Type B pancreatic cell (in vitro differentiated cells): ENCODE data around the genes OR8D1, OR8B8 and TBRG1.

- PRO-cap, result no peak
These were observed at the start of gene OR8D1 for GRCh38 chr11:124313729-124314322. TSS of gene OR8D1 (minus strand) at chr11:124313949.

DNA sequence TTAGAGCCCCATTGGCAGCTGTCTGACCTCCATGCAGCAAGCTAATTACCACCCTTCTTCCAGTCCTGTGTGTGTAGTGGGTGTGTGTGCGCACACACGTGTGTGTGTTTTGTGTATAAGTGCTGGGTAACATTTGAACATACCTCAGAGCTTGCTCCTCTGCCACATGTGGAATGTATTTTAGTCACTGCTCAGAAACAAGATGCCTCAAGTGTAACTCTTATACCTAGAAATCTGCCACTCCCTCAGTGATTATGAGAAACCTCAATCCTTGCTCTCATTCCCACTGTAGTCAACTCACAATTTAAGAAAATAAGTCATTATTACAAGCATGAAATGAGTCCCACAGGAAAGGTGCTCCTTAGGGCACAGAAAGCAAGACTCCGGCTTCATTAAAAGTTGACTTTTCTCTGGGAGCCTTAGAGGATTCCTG is at the start of gene OR8B8:
Gene OR8B8 (minus strand): TSS at position 264 of the 433 bp plus-strand sequence.
- PRO-cap, result no peak

GRCh38 chr11:124622586-124623543 is at the start of gene TBRG1:
TSS of gene TBRG1 (plus strand) at chr11:124622864.
- PRO-cap, result bidirectional peak, plus-strand start at chr11:124622896, minus-strand start at chr11:124622776; unidirectional peak, minus-strand start at chr11:124623134

- PRO-cap, result no peak
These were observed 10.3 kb downstream of the TBRG1 start for GRCh38 chr11:124632513-124633799.

GRCh38 chr11:124748198-124748929 is 3.7 kb downstream of the VSIG2 start:
- PRO-cap, result no peak

GRCh38 chr11:124753077-124754091 is 1.3 kb upstream of the VSIG2 start:
- PRO-cap, result no peak

DNA sequence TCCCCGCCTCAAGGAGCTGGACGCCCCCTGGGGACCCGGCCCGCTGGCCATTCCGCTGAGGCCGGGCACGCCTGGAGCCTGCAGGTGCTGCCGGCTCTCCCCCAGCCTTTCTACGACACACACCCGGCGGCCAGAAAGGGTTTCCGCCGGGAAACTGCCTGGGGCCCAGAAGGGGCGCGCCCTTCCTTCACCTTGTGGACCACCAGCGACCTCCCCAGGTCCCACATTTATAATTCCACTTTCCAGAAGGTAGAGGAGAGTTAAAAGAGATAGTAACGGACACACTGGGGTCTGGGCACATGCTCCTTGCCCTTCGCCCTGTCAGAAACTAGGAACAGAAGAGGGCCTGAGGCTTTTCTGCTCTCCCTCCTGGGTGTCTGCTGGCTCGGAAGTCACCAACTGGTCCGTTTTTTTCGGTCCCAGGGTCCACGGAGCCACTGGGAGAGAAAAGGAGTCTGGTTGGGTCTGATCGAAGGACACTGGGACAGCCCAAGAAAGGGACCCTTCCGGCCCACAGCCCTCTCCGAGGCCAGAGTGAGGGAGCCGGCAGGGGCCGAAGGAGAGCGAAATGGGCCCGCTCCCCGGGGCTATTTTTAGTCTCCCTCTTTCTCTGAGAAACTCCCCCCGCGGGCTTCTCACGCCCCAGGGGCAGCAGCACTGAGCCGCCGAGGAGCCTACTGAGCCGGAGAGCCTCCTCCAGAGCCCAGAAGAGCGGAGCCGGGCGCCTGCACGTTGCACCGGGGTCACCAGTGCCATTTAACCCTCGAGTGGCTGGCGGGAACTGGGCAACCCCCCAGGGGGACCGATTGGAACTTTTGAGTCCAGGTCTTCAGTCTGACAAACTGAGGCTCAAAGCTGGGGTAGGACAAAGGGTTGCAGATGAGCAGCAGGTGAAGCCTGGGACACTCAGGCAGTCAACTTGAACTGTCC is 2.0 kb downstream of the ESAM start:
- PRO-cap, result no peak

GRCh38 chr11:124761000-124761878 is 851 bp downstream of the ESAM start:
- PRO-cap, result no peak

DNA sequence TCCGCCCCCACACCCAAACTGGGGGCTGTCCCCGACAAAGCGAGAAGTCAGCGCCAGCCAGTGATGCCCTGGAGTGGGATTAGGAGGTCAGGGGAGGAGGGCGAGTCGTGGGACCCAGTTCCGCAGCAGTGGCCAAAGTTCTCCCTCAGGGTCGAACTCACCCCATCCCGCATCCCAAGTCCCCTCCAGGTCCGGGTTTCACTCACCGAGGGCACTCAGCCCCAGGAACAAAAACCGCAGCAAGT is 289 bp downstream of the ESAM start:
- PRO-cap, result no peak

GRCh38 chr11:124776638-124777178 is 14.6 kb upstream of the ESAM start:
- PRO-cap, result no peak

GRCh38 chr11:125075763-125076244 is 12.7 kb downstream of the SLC37A2 start:
- PRO-cap, result no peak

DNA sequence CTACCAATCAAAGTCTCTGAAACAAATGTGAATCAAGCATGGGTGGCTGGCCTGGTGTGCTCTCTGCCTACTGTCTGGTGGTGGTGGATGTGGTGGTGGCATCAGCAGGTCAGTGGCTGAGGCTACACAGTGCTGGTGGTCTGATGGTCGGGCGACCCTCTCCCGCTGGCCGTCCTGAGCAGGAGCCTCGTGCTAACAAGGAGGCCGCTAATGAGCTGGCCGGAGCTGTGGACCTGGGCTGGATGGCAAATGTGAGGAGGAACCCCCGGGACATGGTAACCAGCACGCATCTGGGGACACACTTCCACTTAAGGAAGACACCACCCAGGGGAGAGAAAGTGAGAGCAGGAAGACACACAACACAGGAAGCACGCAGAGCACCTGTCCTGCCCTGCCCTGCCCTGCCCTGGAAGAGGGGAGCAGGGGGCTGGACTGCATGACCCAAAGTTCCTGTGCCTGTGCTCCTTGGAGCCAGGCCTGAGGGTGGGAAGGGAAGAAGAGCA is 23.6 kb downstream of the SLC37A2 start:
- PRO-cap, result no peak

DNA sequence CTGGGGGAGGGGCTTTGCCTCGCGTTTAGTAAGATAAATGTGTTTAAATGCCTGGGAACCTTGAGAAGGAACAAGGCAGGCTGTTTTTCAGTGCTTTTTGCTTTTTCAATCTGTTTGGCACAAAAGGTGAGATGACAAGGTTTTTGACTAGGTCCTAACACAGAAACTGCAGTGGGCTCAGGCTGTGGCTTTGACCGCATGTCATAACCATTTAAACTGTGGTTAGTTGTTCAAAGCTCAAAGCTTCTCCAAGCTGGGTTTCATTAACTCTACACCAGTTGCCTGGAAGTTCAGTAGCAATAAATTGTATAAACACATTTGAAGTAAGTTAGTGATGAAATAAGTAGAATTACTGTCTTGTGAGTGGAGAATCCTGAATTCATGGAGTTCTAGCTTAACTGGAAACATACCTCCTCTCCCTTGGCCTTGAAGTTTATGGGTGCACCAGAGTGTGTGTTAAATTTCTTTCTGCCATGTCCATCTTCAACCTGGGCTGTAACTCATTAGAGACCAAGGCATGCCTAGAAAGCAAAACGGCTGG is 3.7 kb downstream of the PKNOX2 start:
- PRO-cap, result no peak

GRCh38 chr11:125188587-125189100 is 24.1 kb downstream of the PKNOX2 start:
- PRO-cap, result no peak

GRCh38 chr11:125214612-125215357 is 50.2 kb downstream of the PKNOX2 start:
- PRO-cap, result no peak

DNA sequence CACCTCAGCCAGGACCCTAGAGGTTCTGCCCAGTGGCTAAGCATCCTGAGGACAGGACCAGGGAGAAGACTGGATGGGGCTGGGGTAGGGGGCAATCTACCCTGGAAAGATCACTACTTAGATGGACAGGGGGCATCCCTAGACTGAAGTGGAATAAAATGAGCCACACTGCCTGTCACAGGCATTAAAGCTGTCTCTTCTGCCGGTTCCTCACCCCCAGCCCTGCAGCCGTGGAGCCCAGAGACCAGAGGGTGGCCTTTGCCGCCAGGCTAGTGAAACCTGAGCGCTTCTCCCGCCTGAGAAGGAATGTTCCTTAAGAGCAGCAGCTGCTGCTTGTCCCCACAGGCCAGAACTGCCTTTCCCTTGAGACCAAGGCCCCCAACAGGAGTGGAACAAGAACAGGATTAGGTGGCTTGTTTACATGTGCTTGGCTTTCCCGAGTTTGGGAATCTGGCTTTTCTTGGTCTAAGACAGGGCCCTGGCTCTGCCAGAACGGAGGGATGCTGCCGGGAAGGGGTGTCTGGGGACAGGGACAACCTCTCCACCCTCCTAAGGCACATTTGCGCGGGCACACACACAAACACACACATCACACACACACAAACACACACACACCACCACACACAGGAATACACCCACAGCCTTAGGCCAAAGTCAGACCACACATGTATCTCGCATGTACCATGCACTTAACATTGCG is 91.9 kb downstream of the FEZ1 start:
- PRO-cap, result no peak

DNA sequence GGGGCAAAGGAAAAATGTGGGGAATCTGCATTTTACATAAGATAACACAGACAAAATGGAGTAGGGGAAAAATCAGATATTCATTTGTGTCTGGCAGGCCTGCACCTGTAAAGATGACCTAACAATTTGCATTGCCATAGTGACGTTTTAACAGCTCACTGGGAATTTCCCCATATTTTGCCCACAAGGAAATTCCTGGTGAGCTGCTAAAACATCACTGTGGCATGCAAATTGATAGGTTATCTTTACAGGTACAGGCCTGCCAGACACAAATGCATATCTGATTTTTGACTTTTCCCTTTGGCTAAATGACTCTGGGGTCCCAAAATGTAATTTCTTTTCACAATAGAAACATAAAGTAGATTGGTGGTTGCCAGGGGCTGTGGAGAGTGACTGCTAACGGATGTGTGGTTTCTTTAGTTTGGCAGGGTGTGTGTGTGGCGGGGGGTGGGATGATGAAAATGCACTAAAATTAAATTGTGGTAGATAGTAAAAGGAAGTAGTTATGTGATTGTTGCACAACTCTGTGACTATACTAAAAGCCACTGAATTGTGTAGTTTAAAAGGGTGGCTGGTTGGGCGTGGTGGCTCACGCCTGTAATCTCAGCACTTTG is 18.3 kb upstream of the FEZ1 start:
- PRO-cap, result no peak

- PRO-cap, result bidirectional peak, plus-strand start at chr11:125626316, minus-strand start at chr11:125626240
These were observed 1.3 kb downstream of the CHEK1 start for GRCh38 chr11:125626034-125626879.

DNA sequence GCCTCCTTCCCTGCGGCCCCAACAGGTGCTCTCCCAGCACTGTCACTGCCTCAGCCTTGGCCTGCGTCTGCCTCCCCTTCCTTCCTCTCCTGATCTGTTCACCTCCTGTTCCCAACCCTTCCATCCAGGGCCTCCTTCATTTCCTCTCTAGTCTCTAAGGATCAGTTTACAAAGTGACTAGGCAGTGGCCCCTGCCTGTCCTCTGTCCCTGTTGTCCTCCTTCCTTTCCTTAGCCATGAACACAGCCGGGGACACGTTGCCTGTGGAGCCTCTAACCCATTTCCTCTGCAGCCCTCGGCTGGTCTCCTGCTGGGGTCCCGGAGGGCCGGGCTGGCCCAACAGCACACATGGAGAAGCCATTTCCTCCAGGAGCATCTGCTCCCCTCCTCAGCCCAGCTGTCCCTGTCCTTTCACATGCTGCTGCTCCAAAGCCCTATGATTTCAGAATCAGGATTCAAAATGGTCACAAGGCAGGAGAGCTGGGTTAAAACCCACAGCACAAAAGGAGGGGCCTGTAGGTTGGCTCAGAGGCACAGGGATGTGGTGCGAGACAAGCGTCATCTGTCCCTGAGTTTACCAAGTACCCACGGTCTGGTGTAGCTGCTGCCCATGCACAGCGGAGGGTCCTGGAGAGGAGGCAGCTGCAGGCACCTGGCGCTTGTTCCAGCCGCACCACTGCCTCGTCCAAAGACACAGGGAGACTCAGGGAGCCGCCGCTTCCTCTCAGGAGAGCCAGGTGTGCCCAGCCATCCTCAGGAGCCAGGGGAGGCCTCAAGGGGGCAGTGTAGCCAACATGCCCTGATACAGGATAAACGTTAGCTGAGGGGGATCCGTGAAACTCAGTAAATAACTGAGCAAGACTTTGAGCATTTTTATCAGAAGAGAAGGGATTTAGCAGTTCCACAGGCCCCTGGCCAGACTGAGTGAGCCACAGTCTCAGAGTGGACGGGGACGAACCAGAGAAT is 4.1 kb upstream of the VSIG10L2 start:
- PRO-cap, result no peak

GRCh38 chr11:126162908-126163770 is 48.3 kb downstream of the RPUSD4 start:
- PRO-cap, result no peak